Mucosa of descending colon (tissue), 1 donor: ENCODE measurements around a stretch of chr4.

DNA sequence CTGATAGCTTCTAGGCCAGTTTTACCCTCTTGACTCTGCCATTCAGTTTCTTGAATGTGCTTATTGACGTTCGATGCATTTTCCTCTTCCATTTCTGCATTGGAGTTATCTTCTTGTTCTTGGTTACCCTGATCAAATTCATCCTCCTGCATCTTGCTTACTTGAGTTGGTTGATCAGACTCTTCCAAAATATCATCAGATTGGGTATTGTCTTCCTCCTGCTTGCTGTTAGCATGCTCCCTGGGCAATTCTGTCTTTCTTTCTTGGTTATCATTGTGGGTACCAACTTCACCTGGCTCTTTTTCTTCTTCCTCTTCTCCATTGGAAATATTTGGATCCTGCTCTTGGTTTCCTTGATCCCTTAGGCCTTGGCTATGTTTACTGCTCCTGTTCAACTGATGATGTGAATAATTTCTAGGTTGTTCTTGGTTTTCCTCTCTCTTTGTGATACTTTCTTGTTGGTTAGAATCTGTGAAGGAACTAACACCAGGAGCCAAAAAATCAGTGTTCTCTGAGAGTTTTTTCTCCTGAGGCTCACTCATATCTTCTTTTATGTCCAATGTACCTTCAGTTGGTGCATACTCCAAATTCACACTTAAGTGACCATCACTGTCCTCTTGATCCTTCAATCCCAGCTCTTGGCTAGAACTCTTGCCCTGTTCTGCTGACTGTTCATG is 35.2 kb downstream of the SPARCL1 start:
- PRO-cap, result no peak

- PRO-cap, result no peak
These were observed 28.6 kb downstream of the SPARCL1 start for GRCh38 chr4:87500655-87500931.

DNA sequence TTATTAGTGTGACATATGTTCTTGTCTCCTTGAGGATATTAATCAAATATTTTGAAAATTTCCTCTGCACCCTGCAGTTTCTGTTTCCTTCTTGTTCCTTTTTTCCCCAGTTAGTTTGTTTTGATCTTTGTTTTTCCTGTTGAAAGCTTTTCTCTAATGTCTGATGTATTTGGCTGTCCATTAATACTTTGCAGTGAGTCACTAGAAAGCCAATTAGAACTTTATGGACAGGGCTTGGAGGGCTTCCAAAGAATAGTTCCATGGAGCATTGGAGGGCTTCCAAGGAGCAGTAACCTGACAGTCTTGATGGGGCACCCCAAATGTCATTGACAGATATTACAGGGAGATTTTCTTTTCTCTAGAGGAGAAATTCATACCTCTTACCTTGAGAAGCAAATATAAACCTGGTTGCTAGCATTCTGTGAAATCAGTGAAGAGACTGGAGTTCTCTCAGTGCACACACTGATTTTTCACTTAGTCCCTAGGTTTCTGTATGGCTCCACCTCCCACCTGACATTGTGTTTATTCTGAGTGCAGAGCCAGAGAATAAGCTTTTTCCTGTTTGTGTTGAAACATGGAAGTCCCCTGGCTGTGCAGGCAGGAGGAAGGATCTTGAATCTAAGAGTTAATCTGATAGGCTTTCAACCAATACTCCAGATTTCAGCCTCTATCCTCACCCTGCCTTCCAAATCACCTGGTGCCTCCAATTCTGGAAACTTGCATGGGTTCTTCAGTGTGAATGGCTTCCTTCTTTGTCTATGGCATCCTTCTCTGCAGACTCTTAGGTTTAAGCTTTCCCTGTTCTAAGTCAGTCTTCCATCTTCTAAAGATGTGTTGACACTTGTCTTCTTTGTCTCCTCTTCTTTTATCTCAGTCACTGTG is 26.4 kb downstream of the SPARCL1 start:
- PRO-cap, result no peak

DNA sequence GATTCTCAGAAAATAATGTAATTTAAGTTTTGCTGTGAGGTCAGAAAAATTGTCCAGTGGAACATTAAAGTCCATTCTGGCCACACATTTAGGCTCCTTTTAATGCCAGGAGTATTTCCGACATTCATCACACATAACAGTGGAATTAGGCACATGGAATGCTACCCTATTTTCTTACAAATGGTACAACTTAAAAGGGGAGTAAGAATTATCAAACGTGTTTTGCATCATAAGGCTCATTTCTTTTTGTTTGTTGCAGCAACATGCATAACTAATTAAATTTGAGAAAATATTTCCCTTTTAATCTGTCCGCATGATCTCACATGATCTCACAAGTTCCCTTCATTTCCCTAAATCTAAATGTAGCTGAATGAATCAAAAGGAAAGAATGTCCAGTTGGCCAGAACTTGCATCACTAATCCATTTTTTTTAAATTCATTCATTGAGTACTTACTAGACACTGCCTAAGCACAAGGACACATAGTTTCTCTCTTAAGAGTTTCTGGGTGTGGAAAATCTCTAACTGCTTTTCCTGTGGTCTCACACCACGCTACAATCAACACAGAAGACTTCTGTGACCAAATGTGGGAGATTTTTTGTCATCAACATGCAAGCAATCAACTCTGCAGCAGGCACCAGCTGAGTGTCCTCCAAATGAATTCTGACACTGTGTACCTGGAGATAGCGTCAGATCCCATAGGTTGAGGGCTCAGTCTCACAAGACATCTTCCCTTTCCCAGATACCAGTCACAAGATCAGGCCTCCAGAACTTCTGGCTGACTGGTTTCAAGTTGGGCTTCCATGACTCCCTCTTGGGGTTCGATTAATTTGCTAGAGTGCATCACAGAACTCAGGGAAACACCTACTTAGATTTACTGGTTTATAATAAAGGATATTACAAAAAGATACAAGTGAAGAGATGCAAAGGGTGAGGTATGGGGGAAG is 21.9 kb downstream of the SPARCL1 start:
- PRO-cap, result no peak

DNA sequence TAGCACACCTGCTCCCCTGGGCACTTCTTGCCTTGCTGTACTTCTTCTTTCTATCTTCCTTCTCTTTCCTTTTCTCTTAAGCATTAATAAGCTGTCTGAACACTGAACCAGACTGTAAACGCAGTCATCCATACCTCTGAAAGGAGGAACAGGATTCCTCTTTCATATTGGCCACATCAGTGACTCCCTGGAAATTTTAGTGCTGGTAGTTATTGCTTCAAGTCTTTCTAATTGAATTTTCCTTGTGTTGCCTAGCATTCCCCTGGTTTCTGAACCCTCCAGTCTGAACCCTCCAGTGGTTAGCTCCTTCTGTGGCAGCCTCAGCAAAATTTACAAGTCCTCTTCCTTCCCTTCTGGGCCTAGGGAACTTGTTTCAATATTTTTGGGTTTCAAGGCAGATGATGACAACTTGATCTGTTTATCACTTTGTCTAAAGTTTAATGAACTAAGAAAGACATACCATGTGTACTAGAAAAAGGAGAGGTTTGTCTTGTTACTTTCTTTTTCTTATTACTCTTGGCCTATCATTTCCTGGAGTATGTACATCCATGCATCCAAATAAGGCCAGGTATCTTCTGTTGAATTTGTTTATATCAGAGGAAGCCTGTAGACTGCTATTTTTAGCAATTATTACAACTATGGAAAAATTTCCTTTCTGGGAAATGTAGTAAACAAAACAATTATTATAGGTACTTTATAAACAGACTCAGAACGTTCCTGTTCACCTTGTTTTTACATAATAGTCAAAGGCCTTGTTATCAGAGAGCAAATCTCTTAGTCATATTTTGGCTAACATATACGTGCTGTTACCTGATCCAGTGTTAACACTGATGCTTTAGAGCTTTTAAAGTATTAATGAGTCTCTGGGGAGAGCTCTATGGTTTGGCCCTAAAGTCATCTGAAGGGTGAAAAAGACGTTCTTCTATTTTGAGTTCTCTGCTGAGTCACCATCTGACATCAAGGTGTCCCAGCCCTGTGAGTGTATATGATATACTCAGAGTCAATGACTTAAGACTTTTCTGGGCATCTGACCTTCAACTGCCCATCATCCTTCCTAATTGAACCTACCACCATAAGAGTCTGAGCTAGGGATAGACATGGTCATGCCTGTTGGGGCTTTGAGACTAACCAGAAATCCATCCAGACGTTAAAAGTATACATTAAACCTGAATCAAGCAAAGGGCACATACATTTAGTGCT is 7.5 kb downstream of the SPARCL1 start:
- PRO-cap, result no peak

DNA sequence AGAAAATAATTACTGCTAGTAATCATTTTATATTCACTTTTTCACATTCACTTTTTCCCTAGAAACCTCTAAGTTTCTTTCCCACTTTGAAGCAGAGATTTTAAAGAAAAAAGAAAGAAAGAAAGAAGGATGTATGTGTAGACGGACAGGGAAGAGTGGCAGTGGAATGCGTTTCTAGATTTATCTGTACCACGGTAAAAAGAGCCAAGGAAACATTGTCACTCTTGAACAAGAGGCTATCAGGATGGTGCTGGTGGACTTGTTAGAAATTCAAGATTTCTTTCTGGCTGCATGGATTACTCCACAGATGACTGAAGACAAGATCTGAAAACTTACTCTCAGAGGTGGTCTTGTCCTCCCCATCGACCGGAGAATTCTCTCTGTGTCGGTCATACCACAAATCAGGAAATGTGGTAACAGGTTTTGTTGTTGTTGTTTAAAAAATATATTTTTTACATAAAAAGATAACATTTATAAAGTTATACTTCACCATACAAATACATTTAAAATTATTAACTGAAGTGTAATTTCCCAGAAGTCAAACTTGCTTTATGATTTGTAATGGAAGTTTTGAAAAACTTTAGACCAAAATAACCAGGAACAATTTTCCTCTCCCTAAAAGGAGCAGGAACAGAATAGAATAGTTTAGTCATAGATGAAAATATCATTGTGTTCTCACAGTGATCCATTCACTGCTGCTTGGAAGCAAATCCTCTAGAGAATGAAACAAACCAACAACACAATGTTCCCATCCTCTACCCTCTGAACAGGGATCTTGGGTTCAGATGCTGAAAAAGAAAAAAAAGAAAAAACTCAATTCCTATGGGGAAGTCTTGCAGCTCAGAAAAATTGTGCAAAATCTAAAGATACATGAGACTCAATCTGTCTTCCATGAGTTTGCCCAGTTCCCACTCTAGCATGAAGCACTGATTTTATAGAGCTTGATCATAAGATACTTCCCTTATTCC is 11.9 kb downstream of the DSPP start:
- PRO-cap, result no peak

GRCh38 chr4:87678142-87678367 is 28.0 kb downstream of the DMP1 start:
- PRO-cap, result no peak

- PRO-cap, result no peak
These were observed 60.1 kb downstream of the DMP1 start for GRCh38 chr4:87710120-87710597.

DNA sequence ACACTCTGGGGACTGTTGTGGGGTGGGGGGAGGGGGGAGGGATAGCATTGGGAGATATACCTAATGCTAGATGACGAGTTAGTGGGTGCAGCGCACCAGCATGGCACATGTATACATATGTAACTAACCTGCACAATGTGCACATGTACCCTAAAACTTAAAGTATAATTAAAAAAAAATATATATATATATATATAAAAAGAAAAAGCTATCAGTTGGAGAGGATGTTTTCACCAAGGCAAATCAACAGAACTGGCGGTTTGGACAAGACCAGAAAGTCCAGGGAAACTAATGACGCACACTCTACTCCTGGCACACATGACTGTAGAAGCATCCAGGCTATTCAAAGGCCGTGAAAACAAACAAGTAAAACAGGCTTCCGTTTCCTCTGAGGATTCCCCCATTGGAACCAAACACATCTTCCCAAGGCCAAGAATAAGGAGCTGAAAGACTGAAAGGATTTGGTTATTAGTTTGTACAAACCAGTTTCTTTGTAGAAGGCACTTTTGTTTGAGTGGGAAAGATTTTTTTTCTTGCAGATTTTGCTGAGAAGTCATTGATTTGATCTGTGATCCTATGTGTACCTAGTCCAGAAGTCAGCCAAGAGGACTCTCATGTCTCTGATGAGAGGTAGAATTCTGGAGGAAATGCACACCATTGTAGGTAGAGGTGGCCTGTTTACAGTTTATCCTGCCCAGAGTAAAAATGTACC is 66.3 kb downstream of the DMP1 start:
- PRO-cap, result no peak

GRCh38 chr4:87857596-87858192 is 24.9 kb downstream of the MEPE start:
- PRO-cap, result no peak

GRCh38 chr4:87921678-87922563 is 53.6 kb upstream of the SPP1 start:
- PRO-cap, result no peak

DNA sequence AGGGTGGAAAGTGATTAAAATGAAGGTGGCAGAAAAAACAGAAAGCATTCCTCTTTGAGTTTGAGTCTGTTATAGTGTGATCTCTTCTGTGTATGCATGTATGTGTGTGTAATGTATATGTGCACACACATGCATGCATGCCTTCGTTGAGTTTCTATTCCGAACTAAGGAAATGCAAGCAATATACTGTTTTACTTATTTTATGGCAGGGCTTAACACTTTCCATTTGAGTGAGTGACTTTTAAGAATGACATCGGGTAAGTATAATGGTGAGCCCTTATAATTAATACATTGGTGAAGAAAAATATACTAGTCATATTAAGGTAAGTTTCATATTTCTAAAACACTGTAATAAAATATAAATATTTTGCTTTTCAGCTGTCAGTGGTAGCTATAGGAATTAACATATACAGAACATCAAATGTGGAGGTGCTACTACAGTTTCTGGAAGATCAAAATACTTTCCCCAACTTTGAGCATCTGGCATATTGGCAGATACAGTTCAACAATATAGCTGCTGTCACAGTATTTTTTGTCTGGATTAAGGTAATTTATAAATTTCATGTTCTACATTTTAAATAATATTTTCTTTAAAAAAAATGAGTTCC is 44.3 kb downstream of the PKD2 start:
- PRO-cap, result no peak

DNA sequence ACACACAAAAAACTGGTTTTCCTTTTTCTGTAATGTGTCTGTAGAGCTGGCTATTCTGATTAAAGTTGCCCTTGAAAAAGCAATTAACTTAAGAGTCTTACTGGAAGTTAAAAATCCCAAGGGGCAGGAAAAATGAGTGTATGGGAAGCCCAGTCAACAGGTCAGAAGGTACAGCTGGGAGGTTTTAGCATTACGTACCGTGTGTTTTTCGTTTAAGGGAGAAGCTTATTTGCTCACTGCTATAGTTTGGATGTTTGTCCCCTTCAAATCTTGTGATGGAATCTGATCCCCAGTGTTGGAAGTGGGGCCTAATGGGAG is 37.1 kb upstream of the HERC6 start:
- PRO-cap, result no peak

- PRO-cap, result no peak
These were observed 6.5 kb downstream of the HERC5 start for GRCh38 chr4:88463301-88464036.

- PRO-cap, result unidirectional peak, plus-strand start at chr4:88574825
These were observed 17.6 kb upstream of the HERC3 start for GRCh38 chr4:88574612-88575077.

- PRO-cap, result bidirectional peak, plus-strand start at chr4:88593293, minus-strand start at chr4:88593136
These were observed 772 bp downstream of the HERC3 start for GRCh38 chr4:88592803-88593701.

DNA sequence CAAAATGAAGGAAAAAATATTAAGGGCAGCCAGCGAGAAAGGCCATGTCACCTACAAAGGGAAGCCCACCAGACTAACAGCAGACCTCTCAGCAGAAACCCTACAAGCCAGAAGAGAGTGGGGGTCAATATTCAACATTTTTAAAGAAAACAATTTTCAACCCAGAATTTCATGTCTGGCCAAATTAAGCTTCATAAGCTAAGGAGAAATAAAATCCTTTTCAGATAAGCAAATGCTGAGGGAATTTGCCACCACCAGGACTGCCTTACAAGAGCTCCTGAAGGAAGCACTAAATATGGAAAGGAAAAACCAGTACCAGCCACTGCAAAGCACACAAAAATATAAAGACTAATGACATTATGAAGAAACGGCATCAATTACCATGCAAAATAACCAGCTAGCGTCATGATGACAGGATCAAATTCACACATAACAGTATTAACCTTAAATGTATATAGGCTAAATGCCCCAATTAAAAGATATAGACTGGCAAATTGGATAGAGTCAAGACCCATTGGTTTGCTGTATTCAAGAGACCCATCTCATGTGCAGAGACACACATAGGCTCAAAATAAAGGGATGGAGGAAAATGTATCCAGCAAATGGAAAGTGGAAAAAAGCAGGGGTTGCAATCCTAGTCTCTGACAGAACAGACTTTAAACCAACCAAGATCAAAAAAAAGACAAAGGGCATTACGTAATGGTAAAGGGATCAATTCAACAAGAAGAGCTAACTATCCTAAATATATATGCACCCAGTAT is 43.6 kb downstream of the HERC3 start:
- PRO-cap, result no peak

- PRO-cap, result no peak
These were observed 40.1 kb downstream of the NAP1L5 start for GRCh38 chr4:88657523-88657884.

- PRO-cap, result no peak
These were observed 36.9 kb upstream of the NAP1L5 start for GRCh38 chr4:88734518-88734941.

DNA sequence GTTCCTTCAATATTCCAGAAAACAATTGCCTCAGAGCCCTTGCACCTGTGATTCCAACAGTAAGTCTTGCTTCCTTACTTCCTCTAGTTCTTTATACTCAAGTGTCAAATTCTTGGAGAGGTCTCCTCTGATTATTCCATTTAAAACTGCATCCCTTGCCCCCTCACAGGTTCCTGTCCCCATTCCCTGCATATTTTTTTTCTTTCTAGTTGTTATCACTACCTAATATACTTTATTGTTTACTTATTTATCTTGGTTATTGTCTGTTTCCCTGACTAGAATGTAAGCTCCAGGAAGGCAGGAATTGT is 81.2 kb upstream of the NAP1L5 start:
- PRO-cap, result no peak